Subcutaneous preadipocyte (primary cell): ENCODE results near the genes SF3B6 and PTRHD1.

- CAGE, long polyA plus RNA: no peak
These were observed 209.0 kb downstream of the KLHL29 start for GRCh38 chr2:23593719-23594722.

DNA sequence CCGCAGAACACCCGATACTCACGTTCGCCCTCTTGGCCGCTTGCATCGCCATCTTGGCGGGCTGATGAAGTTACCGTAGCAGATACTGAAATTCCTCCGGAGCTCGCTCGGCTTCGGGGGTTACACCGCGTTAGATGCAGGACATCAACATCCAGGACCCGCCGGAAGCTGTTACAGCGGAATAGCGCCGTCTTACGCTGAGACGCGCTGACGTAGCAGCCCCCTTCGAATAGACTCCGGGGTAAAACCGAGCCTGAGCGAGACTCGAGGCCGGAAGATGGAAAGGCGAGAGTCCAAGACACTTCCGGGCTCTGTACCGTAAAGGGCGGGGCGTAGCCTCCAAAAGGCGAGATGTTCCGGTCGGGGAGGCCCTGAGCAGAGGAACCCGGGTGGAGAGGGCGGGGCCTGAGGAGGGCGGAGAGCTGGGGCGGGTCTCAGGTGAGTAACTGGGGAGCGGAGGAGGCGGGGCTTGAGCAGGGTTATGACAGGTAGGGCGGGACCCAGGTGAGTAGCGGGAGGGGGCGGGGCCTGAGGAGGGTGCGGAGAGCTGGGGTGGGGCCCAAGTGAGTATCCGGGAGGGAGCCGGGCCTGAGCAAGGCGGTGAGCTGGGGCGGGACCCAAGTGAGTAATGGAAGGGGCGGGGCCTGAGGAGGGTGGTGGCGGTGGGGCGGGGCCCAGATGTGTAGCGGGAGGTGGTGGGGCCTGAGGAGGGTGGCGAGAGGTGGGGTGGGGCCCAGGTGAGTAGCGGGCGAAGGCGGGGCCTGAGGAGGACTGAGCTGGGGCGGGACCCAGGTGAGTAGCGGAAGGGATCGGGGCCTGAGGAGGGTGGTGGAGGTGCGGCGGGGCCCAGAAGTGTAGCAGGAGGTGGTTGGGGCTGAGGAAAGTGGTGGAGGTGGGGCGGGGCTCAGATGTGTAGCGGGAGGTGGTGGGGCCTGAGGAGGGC is at the start of gene SF3B6:
SF3B6 (minus strand) TSS at position 149 of the 943 bp plus-strand sequence.
- CAGE, long polyA plus RNA: no peak

- CAGE, long polyA plus RNA: no peak
These were observed 1.4 kb downstream of the TP53I3 start for GRCh38 chr2:24083101-24083675.

DNA sequence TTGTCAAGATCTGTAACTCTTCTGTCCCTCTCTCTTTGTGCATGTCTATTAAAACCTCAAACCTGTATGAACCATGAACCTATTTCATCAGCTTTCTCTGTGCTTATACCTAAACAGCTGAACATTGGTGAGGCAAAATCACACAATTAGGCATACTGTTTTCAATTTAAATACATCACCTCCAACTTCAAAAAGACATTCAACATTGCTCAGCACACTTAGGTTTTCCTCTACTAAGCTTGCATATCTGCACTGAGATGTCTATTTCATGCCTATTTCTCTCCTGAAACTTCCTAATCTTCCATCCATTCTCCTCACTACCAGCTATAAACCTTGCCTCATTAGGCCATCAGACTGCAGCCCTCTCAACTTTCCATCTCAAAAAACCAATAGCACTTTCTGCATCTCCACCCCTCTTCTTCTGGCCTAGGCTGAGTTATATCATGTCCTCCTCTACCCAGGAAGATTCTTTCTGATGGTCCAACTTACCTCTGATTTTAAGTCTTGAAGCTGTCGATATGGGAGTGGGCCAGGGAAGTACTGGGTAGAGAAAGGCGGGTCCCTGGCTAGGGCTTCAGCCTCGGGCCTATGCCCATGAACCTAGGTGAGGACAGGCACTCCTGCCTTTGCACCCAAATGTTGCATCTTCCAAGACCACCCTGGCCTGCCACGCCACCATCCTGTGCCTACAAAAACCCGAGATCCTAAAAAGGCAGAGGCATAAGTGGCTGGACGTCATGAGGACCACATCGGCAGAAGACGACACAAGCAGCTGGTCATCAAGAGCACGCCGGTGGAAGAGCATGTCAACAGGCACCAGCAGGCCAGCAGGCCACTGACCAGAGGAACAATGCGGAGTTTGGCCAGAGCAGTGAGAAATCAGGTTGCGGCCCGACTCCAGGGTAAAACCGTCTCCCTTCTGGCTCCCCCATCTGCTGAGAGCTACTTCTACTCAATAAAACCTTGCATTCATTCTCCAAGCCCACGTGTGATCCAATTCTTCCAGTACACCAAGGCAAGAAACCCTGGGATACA is 78.6 kb downstream of the ITSN2 start:
- CAGE, long polyA plus RNA: no peak

GRCh38 chr2:24282842-24283373 is 77.4 kb downstream of the ITSN2 start:
- CAGE, long polyA plus RNA: no peak

DNA sequence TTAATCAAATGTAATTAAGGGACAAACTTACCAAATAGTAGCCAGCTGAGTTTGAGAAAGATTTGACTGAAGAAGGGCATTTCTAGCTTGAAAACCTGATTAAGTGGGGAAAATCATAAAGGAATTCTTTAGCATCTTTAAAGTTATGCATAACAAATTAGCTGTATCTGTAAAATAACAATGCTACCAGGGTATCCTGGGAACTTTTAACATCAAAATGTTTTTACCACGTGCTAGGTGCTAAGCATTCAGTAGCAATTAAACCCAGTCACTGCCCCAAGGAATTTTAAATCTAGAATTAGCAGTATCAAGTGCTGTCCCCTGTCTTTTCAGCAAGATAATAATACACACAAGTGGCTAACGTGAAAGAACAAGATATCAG is 56.6 kb downstream of the ITSN2 start:
- CAGE, long polyA plus RNA: no peak

DNA sequence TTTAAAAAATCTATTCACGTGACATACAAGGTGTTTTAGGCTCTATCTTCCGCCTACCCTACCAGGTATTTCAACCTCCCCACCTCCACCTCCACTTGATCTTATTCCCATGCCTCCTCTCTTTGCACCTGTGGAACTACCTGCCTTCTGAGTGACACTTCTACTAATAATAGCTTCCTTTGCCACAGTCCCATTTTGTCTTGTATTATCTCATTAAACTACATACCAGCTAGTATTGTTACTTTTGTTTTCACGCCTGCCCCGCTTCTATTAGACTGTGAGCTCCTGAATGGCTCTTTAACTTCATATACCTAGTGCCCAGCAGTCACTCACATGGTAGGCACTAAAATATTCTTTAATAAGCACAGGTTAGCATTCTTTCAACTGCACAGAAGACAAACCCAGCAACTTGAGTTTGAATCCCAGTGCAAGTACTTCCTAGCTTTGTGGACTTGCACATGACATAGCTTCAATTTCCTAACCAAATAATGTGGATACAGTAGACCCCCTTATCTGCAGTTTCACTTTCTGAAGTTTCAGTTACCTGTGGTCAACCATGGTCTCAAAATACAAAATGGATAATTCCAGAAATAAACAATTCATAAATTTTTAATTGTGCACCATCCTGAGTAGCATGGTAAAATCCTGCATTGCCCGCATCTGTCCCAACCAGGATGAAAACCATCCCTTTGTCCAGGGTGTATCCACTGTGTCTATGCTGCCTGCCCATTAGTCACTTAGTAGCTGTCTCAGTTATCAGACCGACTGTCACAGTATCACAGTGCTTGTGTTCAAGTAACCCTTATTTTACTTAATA is 9.1 kb downstream of the ITSN2 start:
- CAGE, long polyA plus RNA: no peak

- CAGE, long polyA plus RNA: no peak
These were observed 115.5 kb downstream of the PTRHD1 start for GRCh38 chr2:24677702-24678041.

DNA sequence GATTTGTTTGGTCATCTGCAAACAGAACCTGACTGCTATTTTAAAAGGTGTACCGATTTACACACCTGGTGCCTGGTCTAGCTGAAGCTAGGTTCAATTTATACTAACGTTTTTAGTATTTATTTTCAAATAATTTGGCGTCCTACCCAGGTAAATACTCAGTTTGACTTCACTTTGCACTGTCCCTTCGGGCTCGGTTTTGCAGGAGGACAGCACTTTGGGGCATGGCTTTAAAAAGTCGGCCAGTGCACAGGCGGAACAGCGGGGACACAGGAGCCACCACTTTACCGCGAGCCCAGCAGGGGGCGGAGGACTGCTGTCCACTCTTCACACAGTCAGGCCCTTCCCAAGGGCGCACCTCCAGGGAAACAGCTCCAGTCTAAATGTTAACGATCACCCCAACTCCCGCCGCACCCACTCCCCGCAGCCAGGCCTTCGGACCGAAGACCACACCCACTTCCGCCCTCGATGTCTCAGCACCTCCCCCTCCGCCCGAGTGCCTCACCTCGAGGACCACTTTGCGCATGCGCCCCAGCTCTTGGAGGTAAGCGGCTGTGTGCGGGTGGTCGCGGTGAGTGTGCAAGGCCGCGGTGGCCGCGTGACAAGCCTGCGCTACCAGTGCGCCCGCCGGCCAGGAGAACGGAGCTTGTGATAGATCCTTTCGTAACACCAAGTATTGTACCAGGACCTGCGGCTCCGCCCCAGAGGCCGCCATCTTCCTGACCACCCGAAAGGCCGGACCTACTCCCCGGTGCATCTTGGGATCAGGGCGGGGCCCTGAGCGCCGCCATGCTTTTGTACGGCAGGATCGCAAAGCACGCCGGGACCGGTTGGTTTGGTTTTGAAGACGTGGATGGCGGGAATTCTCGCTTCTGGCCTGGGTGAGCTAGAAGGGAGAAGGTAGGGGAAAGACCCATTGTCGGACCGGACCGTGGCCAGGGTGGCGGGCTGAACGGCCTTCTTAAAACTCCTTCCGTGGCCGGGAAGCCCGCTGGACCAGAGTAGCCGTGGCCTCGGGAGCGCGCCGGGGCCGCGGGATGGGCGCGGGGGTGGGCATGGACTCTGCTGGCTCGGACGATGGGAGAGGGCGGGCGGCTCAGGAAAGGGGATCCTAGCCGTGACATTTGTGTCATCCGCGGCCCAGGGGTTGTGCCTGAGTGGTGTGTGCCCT is at the start of gene PTRHD1:
PTRHD1 (minus strand) TSS at position 771 of the 1,171 bp plus-strand sequence.
- CAGE, long polyA plus RNA: start-site peak on the minus strand centred at position 730 of the sequence, 18 bp wide, 118 and 20 reads in 2 replicates

GRCh38 chr2:24793792-24794531 is 737 bp downstream of the CENPO start:
- CAGE, long polyA plus RNA: no peak

DNA sequence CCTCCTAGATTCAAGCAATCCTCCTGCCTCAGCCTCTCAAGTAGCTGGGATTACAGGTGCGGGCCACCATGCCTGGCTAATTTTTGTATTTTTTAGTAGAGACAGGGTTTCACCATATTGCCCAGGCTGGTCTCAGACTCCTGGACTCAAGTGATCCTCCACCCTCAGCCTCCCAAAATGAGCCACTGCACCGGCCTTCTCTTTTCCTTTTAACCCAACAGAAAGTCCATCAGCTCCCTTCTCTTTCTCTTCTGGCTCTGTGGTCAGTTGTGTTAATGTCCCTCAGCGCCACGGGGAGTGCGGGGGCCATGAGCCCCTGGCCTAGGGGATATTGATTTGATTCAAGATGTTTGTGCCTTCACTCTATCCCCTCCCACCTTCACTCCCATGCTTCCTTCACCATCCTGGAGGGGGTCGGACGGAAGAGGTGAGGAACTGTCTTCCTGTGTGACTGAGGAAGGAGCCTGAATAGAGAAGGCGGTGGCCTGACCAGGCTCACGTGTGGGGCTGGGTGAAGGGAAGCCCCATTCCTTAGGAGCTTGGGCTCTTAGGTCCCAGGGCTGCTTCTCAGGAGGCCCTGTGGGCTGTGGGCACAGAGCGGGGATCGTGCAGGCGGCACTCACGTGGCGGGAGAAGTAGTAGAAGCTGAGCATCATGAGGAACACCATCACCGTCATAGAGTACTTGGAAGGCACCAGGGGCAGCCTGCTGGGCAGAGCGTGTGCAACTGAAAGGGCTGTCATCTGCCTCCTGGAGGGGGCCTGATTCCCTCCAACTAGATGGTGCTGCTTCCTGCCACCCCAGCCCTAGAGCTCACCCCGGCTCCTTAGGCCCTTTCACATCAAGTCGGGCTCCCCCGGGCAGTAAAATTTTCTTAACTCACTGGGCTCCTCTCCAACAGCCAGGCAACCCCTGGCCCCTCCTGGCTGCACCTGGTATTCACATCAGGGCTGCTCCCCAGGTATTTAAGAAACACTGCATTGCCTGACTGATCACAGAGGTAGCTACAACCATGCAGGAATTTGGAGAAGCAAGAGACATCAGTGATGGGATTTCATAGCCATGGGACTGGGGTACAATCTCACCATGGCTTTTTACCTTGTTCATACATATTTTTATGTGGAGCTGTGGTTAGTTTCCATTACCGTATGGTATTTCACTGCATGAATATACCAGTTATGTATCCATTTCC is 32.6 kb downstream of the CENPO start:
- CAGE, long polyA plus RNA: no peak

GRCh38 chr2:24912854-24913230 is 7.2 kb downstream of the ADCY3 start:
- CAGE, long polyA plus RNA: no peak

DNA sequence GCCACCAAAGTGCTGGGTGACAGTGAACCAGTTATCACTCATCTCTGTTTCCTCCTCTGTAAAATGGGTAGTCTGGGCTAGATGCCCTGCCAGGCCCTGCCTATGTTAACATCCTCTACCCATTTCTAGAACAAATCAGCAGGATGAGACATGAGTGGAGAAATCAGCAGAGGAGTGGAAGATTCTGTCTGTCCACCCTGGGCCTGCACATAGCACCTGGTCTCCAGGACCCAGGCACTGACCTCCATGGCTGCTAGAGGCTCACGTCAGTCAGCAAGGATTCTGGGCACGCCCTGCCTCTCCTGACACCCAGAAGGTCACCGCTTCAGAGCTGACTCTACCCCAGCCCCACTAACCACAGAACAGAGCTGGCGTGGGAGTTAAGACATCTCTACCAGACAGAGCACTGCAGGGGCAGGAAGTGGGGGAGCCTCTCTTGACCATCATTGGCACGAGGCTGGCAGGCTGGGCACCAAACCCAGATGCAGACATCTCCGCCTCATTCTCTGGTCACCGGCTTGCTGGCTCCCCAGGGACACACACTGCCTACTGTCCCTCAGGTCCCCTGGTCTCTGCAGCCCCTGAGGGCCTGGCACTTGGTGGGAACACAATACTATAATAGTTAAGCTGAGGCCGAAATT is 3.0 kb downstream of the ADCY3 start:
- CAGE, long polyA plus RNA: no peak

GRCh38 chr2:24970638-24971535 is 868 bp downstream of the DNAJC27 start:
- CAGE, long polyA plus RNA: no peak

DNA sequence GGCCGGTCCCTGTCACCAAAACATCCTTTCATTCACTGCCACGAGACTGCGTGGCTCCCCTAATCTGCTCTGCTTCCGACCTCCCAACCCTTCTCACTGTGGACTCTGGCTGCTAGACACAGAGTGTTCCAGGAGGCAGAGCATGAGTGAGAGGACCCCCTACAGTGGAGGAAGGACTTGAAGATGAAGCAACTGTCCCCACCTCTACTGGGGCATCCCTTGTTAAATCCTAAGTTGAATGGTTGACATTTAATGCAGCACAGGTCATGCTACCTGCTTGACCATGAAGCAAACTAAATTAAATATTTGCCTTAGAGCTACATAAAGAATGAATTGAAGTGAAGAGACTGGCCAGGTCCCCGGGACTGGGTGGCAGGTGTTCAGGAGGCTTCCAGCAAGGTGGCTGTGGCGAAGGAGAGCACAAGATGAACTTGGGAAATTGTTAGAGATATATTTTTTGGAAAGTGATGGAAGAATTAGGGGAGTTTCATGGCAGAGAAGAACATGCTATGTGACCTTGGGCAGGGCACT is 37.1 kb downstream of the EFR3B start:
- CAGE, long polyA plus RNA: no peak

DNA sequence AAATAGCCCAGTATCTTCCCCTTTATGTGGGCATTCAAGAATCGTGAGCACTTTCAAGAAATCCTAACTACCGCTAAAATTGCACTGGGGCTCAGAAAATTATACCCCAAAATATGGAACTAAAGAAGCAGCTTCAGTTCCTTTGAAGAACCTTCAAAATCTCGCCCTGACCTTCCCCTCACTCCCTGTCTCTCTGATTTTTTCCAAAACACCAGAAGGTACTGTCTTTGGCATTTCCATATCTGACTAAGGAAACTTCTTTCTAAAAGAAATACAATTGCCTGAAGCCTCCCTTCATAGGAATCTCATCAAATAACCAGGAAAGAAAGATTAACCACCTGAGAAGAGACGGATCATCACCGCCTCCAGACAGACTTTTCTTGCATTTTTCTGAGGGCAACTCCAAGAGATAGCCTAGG is 8.0 kb upstream of the POMC start:
- CAGE, long polyA plus RNA: no peak

DNA sequence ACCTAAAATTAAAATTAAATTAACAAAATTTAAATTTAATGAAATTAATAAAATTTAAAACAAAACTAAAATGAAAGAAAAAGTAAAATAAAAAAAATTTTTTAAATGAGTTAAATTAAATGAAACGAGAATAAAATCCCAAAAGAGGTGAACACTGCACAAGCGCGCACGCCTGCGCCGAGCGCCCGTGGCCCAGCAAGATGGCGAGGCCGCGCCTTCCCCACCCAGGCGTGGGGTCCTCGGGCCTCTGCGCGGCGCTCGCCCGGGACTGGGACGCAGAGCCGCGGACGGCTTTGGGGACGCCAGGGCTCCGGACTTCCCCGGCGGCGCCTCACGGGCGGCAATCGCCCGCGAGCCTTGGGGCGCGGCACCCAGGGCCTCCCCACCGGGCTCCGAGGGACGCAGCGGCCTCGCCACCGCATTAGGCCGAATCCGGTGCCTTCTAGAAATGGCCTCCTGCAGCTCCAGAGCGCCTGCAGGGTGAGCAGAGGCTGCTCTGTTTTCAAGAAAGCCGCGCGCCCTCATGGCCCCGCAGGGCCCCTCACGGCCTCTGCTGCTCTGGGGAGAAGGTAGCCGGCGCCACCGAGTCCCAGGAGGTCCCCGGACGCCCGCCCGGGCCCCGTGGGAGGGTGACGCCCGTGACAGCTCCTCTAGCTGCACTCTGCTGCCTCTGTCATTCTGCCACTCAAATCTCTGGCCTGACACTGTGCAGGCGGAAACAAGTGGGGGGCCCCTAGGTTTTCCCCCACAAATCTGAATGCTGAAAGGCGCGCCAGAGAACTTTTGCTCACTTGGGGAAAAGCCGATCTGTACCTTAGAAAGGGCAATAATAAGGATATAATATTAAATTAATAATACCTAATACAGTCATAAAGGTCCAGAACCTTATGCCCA is 35.9 kb upstream of the POMC start:
- CAGE, long polyA plus RNA: no peak

DNA sequence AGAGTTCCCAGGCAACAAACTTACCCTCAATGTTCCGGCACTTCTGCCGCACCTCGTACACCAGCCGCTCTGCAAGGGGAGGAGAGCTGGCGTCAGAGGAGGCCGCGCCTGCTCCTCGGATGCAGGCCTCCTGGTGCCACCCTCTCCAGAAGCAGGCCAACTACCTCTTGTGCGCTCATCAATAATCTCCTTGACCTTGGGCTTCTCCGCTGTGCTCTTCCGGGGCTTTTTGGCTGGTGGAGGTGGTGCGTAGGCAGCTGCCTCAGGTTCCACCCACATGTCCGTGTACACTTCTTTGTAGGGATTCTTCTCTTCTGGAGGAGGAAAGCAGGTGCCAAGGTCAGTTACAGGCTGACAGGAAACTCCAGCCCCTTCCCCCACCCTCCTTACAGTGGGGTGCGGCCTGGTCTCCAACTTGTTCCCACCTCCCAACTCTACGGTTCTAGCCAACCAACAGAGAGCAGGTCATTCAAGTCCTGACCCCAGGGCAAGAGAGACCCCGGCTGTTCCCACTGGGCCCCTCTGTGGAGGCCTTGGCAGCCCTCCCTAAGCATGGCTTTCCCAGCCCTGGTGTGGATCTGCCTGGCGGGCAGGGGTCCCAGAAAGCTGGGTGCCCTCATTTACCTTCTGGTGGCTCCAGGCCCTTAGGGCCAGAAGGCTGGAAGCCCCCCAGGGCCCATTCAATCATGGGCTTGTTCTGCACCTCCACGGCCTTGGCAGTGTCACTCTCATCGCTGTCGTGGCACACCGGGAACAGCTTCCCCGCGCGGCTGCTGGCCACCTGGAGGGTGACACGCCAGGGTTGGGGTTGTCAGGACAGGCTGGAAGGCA is 77.8 kb upstream of the POMC start:
- CAGE, long polyA plus RNA: no peak

DNA sequence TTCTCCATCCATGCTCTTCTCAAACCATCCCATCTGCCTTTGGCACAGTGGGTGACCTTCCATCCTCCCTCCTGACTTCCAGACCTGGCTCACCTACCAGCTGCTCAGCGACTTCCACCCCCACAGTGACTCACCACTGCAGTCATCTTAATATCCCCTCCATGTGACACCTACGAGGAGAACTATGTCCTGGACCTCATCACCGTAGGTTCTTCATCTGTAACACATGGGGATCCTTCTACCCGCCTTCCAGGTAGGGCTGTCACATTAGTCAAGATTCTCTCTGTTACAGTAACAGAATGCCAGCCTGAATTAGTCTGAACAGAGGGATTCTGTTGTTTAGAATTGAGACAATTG is 5.8 kb upstream of the DNMT3A start:
- CAGE, long polyA plus RNA: no peak

DNA sequence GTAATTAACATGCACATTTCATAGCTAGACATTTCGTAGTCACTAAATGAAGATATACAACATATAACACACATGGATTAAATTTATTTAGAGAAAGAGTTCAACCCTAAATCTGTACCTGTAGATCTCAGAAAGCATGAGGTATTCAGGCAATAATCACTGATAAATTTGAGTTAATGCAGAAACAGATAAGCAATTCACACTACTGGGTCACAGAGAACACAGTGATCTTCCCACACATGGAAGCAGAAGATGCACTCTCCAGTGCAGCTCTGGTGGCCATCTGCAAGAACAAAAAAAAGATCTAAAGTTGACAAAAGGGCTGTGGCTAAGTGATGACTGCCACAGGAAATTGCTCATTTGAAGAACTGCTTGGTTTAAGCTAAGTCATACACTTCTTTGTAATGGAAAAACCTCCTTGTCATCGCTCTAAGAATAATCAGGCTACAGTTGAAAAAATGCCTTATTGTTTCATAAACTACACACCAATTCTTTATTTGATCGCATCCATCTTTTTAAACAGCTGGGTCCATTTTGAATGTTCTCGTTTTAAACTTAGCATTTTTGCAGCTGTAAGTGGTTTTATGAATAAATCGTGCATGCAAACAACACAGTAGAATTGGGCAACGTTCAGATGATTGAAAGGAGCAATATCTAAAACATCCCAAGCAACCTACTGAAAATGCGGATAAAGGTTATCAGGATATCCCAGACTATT is 115.1 kb downstream of the DTNB start:
- CAGE, long polyA plus RNA: no peak